Metanephros (tissue), 2 donors: ENCODE results near the genes LY6G5B, LSM2 and NELFE.

- RAMPAGE, long total RNA, result no peak
These were observed 16.5 kb downstream of the MICA start for GRCh38 chr6:31419743-31420400.

GRCh38 chr6:31527134-31527619 lies 1.6 kb upstream of the MCCD1 start:
- RAMPAGE, long total RNA, result no peak

- RAMPAGE, long total RNA, result no peak
These were observed 557 bp downstream of the PRRC2A start for GRCh38 chr6:31621126-31621417.

GRCh38 chr6:31659437-31660208 lies 955 bp downstream of the C6orf47 start:
- RAMPAGE, long total RNA, result no peak

DNA sequence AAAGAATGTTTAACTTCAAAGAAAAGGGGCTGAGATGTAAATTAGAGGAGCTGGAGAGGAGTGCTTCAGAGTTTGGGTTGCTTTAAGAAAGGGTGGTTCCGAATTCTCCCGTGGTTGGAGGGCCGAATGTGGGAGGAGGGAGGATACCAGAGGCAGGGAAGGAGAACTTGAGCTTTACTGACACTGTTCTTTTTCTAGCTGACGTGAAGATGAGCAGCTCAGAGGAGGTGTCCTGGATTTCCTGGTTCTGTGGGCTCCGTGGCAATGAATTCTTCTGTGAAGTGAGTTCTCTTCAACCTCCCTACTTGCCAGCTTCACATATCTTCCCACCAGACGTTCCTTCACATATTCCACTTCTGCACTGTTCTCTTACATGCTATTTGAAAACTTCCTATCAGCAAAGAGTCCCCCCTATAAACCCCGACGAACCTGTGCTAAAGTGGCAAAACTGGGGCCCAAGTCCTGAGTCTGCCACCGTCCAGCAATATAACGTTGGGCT lies 792 bp downstream of the CSNK2B start:
- RAMPAGE, long total RNA, result no peak

DNA sequence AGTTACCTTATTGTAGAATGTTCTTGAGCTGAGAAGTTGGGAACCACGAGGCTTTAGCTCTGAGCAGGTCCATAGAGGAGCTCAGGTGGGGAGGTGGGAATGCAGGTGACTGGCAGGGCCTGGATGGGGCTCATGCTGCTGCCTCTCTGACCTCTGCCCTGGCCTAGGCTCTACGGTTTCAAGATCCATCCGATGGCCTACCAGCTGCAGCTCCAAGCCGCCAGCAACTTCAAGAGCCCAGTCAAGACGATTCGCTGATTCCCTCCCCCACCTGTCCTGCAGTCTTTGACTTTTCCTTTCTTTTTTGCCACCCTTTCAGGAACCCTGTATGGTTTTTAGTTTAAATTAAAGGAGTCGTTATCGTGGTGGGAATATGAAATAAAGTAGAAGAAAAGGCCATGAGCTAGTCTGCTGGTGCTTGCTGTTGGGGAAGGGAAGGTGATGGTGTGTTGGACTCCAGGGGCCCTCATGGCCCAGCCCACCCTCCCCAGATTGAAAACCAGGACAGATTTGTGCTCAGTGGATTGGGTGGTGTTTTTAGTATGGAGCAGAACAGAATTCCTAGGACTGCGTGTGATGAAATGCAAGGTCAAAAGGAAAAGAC lies at the start of gene LY6G5B:
Gene LY6G5B, plus strand, starts transcription at position 308 of the 604 bp plus-strand sequence.
- RAMPAGE, long total RNA, result no peak

DNA sequence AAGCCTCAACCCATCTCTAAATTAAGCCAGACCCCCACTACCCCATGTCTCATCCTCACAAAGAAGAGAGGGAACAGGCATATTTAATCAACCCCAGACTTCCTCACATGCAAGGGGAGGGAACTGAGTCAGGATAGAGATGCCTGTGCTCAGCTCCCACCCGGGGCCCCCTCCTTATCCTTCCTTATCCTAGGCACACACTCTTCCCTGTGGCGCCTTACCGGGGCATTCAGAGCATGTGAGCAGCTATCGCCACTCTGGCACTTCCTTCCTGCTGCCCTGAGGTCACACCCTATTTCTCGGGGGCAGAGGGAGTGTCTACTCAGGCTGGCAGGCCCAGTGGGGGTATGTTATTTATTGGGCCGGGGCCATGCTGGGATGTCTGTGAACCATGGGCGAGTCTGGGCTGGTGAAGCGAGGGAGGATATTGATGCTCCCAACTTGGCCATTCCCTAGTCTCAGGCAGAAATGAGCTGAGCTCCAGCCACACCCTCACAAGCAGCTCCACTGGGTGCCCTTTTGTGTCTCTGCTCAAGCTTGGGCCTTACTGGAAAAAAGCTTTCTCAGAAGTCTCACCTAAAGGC lies 4.0 kb upstream of the LY6G6D start:
- RAMPAGE, long total RNA, result no peak

- RAMPAGE, long total RNA, result start-site peak on the minus strand at chr6:31806799-31806871, 511 and 88 reads in 2 replicates
These were observed at the start of gene LSM2 for GRCh38 chr6:31806371-31807255. Gene LSM2, minus strand, starts transcription at chr6:31806966.

- RAMPAGE, long total RNA, result no peak
These were observed 5.9 kb downstream of the HSPA1A start for GRCh38 chr6:31821250-31821606.

- RAMPAGE, long total RNA, result no peak
These were observed 4.0 kb downstream of the HSPA1B start for GRCh38 chr6:31831533-31831933.

GRCh38 chr6:31847303-31848296 lies 15.0 kb downstream of the NEU1 start:
- RAMPAGE, long total RNA, result no peak

DNA sequence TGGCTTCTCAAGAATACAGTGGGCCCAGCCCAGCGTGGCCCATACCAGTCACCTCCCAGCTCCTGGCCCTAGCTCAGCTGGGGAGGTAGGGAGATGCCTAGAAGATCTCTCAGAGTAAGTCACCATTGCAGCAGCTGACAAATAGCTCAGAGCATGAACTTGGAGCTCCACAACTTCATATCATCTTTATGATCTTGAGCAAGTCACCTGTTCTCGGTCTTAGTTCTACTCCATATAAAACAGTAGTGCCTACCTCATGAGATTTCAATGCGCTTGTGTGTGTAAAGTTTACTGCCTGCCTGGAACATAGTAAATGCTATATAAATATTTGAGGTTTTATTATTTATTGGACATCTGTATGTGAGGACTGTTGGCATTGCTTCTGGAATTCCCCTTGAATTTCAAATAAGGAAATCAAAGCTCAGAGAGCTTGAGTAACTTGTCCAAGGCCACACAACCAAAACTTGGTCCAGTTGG lies 3.7 kb downstream of the SLC44A4 start:
- RAMPAGE, long total RNA, result no peak

DNA sequence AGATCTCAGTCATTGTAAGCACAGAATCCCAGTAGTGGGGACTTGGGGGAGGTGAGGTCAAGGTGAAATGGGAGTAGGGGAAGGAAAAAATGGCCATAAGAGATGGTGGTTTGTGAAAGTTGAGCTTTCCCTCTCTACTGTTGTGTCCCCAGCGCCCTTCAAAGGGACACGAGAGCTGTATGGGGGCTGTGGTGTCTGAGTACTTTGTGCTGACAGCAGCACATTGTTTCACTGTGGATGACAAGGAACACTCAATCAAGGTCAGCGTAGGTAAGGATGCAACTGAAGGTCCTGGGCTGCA lies 4.2 kb downstream of the CFB start:
- RAMPAGE, long total RNA, result no peak

DNA sequence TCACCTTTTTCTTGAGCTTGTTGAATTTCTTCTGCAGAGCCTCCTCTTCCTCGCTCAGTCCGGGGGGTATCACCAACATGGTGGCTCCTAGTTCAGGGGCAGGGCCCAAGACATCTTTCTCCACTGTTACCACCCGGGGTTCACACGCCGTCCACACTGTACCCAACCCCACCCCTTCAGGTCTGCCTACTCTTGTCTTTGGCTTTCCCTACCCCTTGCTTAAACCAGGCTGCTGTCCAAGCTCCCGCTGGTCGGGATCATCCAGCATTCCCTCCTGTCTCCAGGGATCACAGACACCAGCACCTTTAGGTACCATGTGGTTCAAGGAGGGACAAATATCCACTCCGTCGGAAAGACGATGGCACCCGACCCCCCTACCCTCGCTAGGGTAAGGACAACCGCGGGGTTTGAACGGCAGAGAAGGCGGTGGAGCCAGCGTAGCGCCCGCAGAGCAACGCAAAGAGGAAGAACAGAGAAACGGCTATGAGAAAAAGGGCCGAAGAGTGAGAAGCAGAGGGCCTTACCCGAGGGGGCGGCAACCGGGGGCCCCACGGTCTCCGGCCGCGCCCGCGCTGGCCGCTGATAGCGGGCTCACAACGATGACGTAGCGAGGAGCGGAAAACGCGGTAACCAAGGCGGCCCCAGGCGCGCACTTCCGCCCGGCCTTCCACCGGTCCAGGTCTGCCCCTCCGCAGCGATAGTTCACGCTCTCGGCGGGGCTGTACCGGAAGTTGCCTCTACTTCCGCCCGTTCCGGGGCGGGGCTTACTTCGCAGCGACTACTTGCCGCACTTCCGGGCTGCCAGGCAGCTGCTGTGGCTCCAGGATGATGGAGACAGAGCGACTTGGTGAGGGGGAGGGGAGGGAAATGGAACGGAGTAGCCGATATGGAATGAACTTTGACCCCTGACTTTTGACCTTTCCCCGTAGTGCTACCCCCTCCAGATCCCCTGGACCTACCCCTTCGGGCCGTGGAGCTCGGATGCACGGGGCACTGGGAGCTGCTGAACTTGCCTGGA lies at the start of gene NELFE:
Gene NELFE, minus strand, starts transcription at position 604 of the 1,018 bp plus-strand sequence.
- RAMPAGE, long total RNA, result start-site peak on the minus strand centred at position 573 of the sequence, 73 bp wide, 582 and 79 reads in 2 replicates

DNA sequence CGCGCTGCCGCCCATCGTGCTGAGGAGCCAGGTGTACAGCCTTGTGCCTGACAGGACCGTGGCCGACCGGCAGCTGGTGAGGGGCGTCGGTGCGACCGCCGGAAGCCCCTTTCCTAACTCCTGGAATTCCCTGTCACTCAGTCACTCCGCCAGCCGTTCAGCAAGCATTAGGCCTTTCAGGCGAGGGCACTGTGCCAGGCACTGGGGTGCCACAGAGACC lies 429 bp downstream of the STK19 start:
- RAMPAGE, long total RNA, result no peak

DNA sequence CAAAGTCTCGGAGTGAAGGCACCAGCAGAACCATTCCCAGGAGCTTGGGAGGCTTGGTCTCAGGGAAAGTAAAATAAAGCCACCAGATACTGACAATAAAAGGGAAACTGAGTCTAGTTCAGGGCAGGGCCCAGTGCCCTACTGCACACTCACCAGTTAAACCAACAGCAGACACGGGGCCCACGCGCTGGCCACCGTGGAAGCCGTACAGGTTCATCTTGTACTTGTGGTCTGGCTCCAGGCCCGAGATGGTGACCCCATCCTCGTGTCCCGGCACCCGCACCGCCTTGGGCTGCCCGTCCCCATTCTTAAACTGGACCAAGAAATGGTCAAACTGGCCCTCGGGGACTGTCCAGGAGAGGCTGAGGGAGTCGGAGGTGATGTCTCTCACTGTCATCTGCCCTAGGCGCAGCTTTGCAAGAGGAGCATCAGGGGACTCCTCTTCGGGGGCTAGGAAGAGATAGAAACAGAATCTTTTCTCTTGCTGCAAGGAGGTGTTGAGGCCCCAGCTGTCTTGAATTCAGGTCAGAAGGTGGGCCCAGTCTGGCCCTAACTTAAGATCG lies 26.5 kb downstream of the CYP21A2 start:
- RAMPAGE, long total RNA, result no peak

DNA sequence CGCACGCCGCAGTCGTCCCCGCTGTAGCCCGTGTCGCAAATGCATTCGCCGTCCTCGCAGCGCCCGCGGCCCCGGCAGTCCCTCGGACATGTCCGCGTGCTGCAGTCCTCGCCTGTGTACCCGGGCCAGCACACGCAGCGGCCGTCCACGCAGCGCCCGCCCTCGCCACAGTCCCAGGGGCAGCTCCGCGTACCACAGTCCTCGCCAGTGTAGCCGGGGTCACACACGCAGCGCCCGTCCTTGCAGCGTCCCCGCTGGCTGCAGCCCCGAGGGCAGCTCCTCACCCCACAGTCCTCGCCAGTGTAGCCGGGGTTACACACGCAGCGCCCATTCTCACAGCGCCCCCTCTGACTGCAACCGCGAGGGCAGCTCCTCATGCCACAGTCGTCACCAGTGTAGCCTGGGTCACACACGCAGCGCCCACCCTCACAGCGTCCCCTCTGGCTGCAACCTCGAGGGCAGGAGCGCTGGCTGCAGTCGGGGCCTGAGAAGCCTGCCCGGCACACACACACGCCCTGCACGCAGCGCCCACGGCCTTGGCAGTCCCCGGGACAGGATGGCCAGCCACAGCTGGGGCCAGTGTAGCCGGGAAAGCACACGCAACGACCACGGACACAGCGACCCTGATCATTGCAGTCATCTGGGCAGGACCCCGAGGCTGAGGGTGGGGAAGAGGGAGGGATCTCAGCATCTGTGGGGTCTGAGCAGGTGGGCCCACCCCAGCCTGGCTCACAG lies 12.3 kb downstream of the TNXB start:
- RAMPAGE, long total RNA, result no peak

DNA sequence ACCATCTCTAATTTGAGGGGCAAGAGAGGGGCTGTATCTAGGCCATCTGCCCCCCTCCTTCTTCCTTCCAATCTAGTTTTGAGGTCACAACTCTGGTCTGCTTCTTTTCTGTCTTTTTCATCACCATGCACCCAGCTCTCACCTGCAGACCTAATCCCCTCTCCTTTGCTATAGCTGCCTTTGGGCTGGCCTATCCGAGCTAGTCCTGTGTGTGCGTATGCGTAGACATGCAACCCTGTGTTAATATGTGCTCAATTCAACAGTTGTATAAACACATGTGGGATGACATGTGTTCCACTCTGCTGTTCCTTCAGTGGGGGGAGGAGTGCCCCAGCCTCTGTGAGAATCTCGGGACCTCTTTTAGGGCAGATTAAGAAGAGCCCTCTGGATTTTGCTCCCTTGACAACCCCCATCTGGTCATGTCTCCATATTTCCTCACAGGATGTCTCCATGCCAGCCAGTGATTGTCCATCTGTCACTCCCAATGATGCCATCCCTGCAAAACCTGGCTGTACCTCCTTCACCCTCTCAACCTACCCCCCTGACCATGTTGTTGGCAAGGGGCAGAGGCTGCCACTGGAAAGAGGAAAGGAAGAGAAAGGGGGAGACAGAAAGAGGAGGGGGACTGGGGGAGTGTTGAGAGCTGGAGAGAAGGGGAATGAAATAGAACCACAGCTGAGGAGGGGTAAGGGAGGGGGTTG lies 545 bp downstream of the PRRT1 start:
- RAMPAGE, long total RNA, result no peak

GRCh38 chr6:32196309-32196873 lies 3.9 kb upstream of the GPSM3 start:
- RAMPAGE, long total RNA, result no peak

DNA sequence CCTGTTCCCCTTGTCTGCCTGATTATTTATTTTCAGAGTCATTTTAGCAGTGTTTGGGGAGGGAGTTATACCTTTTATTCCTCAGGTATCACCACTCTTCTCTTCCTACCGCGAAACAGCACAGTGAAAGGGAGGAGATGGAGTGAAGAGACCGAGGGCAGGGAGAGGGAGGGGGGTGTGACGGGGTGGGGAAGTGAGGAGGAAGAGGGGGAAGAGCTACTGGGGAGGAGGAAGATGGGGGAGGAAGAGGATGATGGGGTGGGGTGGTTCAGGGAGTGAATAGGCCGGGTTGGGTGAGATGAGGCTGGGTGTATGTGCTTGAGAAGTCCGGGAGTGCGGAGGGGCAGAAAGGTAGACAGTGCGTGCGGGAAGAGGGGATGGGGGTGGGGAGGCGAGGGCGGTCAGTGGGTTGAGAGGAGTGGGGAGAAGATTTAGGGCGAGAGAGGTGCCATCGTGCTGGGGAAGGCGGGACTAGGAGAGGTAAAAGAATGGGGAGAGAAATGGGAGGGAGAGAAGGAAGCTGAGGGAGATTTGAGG lies 30.8 kb upstream of the NOTCH4 start:
- RAMPAGE, long total RNA, result no peak